Esophagus squamous epithelium (tissue), 4 donors: ENCODE measurements around the gene TTC6.

- PRO-cap, result bidirectional peak, plus-strand start at chr14:36659856, minus-strand start at chr14:36659645; bidirectional peak, plus-strand start at chr14:36660095, minus-strand start at chr14:36659978; bidirectional peak, plus-strand start at chr14:36660259, minus-strand start at chr14:36660151
- RAMPAGE, long total RNA, 4 experiments, result start-site peak on the minus strand in 3 of 4 experiments, at chr14:36659558-36660262 at its widest, 5 to 14 reads per replicate
Measured at GRCh38 chr14:36659598-36660446, 1.8 kb upstream of the PAX9 start.

- PRO-cap, result no peak
- RAMPAGE, long total RNA, 4 experiments, result no peak in any of the 4 experiments
Measured at GRCh38 chr14:37563865-37564506, 31.1 kb downstream of the FOXA1 start.

- PRO-cap, result bidirectional peak, plus-strand start at chr14:37591846, minus-strand start at chr14:37591546
- RAMPAGE, long total RNA, 4 experiments, result no peak in any of the 4 experiments
Measured at GRCh38 chr14:37591529-37592255, 3.4 kb downstream of the FOXA1 start.

DNA sequence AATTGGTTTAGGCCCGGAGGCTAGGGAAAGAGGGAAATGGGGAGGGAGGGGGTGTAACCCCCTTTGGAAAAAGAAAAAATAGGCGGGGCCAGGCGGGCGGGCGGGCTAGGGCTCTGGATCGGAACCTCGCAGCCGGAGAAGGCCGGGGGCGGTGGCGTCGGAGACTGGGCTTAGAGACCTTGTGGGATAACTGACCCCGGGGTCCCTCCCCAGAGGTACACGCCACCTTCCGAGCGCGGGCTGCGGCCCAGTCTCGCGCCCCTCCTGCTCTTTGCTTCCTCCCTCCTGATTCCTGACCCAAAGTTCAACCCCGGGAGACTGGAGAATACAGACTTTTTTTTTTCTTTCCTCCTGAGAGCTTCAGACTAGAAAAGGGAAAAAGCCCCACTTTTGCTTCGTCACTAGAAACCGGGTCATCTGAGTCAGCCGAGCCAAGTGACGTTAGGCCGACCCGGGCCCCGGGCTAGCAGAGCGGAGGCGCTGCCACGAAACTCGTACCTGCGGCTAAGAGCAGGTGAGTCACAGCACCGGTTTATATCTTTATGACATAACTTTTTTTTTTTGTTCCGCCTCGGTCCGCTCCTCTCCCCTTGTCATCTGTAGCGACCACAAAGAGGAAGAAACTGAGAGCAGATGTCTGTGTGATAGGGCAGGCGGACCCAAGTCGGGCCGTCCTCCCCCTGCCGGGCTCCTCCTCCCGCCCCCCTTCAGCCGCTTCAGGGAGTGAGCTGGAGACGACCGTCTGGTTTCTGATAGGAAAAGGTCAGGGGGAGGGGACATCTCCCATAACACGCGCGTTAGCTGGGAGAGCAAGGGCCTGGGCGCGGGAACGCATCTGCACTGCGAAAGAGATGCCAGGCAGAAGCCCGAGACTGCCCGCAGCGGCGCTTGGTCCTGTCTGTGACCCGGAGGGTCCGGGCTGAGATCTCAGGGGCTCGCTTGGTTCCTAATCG lies at the start of gene TTC6:
Gene TTC6, plus strand, starts transcription at position 135 of the 953 bp plus-strand sequence.
- PRO-cap, result bidirectional peak, plus-strand start at position 138 of the sequence, minus-strand start outside the sequence; bidirectional peak, plus-strand start at position 755 of the sequence, minus-strand start at position 437 of the sequence
- RAMPAGE, long total RNA, 4 experiments, result start-site peak on the plus strand in 3 of 4 experiments, centred at positions 117 to 792 of the sequence, 7 to 39 reads per replicate

DNA sequence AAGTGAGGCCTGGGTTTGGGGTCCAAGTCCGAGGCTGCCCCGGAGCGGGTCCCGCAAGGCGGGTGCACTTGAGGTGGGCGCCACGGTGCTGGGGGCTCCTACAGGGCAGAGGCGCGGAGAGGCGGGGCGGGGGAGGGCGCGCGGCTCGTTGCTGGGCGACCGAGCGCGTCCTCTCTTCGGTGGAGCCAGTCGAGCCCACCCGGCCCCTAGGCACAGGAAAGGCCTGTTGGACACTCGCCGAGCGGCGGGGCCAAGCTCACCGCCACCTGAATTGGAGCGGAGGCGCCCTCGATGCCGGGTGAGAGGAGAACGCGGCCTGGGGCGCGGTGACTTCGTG lies 15.6 kb downstream of the TTC6 start:
- PRO-cap, result no peak
- RAMPAGE, long total RNA, 4 experiments, result no peak in any of the 4 experiments

DNA sequence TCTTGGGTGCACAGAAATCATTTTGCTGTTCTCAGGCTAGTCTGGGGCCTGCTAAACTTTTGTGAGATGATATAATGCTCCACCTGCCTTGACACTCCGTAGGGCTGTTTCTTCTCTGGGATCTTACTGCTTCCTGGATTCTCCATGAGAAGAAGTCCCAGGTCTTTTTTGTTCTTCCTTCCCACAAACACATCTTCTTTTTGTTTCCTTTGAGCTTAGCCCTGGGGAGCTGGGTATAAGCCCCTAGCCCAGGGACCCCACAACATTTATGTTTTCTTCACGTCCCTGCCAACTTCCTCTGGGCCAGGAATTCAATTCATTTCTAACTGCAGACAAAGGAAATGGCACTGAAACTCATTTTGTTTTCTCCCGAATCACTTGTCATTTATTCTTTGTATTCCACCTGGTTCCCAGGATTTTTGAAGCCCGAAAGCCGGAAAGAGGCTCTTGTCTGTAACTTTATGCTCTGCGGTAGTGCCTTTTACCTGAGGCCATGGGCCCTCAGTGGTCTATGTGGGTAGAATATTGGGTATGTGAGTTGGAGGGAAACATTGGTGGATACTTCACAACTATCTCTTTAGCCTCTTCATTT lies 53.8 kb downstream of the TTC6 start:
- PRO-cap, result no peak
- RAMPAGE, long total RNA, 4 experiments, result no peak in any of the 4 experiments

DNA sequence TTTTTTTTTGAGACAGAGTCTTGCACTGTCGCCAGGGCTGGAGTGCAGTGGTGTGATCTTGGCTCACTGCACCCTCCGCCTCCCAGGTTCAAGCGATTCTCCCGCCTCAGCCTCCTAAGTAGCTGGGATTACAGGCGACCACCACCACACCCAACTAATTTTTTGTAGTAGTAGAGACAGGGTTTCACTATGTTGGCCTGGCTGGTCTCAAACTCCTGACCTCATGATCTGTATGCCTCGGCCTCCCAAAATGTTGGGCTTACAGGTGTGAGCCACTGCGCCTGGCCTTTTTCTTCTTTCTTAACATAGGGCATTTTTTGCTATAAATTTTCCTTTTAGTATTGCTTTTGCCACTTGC lies 21.1 kb downstream of the FBXO33 start:
- PRO-cap, result no peak
- RAMPAGE, long total RNA, 4 experiments, result no peak in any of the 4 experiments

GRCh38 chr14:41629617-41630202 lies 23.0 kb downstream of the LRFN5 start:
- PRO-cap, result no peak
- RAMPAGE, long total RNA, 4 experiments, result no peak in any of the 4 experiments

GRCh38 chr14:41988594-41989050 lies 381.9 kb downstream of the LRFN5 start:
- PRO-cap, result no peak
- RAMPAGE, long total RNA, 4 experiments, result no peak in any of the 4 experiments

- PRO-cap, result no peak
- RAMPAGE, long total RNA, 4 experiments, result no peak in any of the 4 experiments
Measured at GRCh38 chr14:42028791-42029025, 422.0 kb downstream of the LRFN5 start.

DNA sequence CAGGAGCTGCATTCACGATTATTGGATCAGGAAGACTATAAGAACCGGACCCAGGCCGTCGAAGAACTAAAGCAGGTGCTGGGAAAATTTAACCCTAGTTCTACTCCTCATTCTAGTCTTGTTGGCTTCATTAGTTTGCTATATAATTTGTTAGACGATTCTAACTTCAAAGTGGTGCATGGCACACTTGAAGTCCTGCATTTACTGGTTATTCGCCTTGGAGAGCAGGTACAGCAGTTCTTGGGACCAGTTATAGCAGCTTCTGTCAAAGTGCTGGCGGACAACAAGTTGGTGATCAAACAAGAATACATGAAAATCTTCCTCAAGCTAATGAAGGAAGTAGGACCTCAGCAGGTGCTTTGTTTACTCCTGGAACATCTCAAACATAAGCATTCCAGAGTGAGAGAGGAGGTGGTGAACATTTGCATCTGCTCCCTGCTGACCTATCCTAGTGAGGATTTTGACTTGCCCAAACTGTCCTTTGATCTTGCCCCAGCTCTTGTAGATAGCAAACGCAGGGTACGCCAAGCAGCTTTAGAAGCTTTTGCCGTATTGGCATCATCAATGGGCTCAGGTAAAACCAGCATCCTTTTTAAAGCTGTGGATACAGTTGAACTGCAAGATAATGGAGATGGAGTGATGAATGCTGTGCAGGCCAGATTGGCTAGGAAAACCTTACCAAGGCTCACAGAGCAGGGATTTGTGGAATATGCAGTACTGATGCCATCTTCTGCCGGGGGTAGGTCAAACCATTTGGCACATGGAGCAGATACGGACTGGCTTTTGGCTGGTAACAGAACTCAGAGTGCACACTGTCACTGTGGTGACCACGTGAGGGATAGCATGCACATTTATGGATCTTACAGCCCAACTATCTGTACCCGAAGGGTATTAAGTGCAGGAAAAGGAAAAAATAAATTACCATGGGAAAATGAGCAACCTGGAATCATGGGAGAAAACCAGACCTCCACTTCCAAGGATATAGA lies 1.8 kb downstream of the TOGARAM1 start:
- PRO-cap, result no peak
- RAMPAGE, long total RNA, 4 experiments, result no peak in any of the 4 experiments

GRCh38 chr14:44982950-44983805 lies 21.2 kb downstream of the TOGARAM1 start:
- PRO-cap, result no peak
- RAMPAGE, long total RNA, 4 experiments, result no peak in any of the 4 experiments

- PRO-cap, result no peak
- RAMPAGE, long total RNA, 4 experiments, result no peak in any of the 4 experiments
Measured at GRCh38 chr14:45110520-45111145, 23.6 kb downstream of the FKBP3 start.

DNA sequence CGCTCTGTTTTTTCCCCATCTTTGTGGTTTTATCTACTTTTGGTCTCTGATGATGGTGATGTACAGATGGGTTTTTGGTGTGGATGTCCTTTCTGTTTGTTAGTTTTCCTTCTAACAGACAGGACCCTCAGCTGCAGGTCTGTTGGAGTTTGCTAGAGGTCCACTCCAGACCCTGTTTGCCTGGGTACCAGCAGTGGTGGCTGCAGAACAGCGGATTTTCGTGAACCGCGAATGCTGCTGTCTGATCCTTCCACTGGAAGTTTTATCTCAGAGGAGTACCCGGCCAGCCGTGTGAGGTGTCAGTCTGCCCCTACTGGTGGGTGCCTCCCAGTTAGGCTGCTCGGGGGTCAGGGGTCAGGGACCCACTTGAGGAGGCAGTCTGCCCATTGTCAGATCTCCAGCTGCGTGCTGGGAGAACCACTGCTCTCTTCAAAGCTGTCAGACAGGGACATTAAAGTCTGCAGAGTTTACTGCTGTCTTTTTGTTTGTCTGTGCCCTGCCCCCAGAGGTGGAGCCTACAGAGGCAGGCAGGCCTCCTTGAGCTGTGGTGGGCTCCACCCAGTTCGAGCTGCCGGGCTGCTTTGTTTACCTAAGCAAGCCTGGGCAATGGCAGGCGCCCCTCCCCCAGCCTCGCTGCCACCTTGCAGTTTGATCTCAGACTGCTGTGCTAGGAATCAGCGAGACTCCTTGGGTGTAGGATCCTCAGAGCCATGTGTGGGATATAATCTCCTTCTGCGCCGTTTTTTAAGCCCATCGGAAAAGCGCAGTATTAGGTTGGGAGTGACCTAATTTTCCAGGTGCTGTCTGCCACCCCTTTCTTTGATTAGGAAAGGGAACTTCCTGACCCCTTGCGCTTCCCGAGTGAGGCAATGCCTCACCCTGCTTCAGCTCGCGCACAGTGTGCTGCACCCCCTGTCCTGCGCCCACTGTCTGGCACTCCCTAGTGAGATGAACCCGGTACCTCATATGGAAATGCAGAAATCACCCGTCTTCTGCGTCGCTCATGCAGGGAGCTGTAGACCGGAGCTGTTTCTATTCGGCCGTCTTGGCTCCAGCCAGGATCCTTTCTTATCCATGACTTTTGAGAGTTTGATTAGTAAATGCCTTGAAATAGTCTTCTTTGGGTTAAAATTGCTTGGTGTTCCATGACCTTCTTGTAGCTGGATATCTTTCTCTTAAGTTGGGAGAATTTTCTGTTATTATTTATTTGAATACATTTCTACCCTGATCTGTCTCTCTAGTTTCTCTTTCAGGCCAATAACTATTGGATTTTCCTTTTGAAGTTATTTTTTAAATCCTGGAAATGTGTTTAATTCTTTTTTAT lies 298.3 kb upstream of the MIS18BP1 start:
- PRO-cap, result no peak
- RAMPAGE, long total RNA, 4 experiments, result no peak in any of the 4 experiments

GRCh38 chr14:48734346-48734873 lies 851.8 kb downstream of the RPS29 start:
- PRO-cap, result no peak
- RAMPAGE, long total RNA, 4 experiments, result no peak in any of the 4 experiments

DNA sequence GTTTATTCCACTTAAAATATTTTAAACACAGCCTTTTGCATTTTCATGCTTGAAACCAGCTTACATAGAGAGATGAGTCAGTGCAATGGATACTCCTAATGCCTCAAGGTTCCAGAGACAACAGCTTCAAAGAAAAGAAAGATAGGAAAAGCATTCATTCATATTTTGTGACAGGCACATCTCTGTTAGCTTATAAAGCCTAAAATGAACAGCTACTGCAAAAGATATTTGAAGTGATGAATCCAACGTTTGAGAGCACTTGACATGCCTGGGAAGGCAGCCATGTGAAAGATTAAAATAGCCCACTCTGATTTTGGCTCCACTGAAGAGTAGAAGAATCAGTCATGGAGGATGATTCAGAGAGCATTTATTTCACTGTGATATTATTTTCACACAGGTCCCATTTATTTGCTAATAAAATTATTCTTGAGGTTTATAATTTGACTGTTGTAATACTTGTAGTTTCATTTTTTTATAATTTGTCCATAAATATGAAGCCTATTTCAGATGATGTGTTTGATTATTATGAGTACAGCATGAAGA lies 814.4 kb downstream of the RPS29 start:
- PRO-cap, result no peak
- RAMPAGE, long total RNA, 4 experiments, result no peak in any of the 4 experiments

DNA sequence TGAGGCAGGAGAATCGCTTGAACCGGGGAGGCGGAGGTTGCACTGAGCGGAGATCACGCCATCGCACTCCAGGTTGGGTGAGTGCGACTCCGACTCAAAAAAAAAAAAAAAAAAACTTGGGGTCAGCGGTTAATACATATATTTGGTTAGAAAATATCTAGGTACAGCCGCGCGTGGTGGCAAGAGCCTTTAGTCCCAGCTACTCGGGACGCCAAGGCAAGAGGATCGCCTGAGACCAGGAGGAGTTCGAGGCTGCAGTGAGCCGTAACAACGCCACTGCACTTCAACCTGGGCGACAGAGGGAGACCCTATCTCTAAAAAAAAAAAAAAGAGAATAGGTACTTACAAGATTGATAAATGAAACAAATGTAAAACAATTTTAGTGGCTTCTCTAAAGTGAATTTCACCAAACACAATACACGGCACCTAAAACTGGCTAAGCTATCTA lies 888 bp downstream of the RPS29 start:
- PRO-cap, result no peak
- RAMPAGE, long total RNA, 4 experiments, result no peak in any of the 4 experiments

GRCh38 chr14:49594551-49595305 lies 4.0 kb upstream of the LRR1 start:
- PRO-cap, result no peak
- RAMPAGE, long total RNA, 4 experiments, result no peak in any of the 4 experiments

- PRO-cap, result no peak
- RAMPAGE, long total RNA, 4 experiments, result no peak in any of the 4 experiments
Measured at GRCh38 chr14:49597227-49597457, 1.6 kb upstream of the LRR1 start.

GRCh38 chr14:49621450-49622064 lies 958 bp downstream of the MGAT2 start:
- PRO-cap, result no peak
- RAMPAGE, long total RNA, 4 experiments, result no peak in any of the 4 experiments